ENCODE measurements around the gene FAM120AOS.

DNA sequence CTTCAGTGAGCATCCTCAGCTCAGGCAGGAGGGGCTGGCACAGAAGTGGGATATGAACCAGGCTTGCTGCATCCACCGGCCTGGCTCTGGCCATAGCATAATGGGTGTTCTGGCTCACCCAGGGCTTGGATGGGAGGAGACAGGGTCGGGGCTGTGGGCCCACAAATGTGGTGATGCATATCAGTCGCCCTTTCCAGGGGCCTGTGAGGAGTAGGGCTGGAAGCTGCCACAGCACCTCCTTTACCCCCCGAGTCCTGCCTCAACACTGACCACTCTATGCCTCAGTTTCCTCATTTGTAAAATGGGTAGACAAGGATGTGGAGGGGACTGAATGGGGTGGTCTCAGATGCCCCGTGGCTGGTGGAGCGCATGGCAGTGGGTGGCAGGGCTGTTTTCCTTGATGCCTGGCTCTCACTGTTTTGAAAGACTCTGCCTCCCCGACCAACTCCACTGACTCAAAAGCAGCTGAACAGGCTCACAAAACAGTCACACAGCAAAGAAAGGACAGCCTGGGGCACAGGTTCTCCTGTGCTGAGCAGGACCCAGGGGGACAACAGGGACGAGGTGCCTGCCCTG lies 3.6 kb downstream of the NINJ1 start:
- PRO-cap, result no peak
- RAMPAGE, long total RNA, 3 experiments, result no peak in any of the 3 experiments

DNA sequence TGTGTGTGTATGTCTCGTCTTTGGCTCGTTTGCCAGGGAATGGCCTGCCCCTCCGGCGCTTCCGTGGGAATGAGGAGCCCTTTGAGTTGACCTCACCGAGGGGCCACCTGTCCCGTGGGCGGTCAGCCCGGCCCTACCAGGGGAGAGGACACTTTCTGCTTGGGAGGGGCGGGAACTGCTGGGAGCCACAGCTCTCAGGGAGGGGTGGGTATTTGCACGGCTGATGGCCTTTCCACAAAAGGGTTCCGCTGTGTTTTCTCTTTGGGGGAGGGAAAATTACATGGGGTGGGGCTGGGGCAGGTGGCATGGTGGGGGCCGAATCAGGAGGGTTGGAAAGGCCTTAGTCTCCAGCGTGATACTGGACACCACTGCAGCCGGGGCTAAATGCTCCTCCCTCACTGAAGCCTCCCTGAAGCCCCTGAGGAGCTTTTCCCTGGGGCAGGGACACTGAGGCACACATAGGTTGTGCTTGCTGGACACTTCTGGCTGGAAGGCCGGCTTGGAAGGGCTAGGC lies 18.5 kb downstream of the WNK2 start:
- PRO-cap, result no peak
- RAMPAGE, long total RNA, 3 experiments, result no peak in any of the 3 experiments

DNA sequence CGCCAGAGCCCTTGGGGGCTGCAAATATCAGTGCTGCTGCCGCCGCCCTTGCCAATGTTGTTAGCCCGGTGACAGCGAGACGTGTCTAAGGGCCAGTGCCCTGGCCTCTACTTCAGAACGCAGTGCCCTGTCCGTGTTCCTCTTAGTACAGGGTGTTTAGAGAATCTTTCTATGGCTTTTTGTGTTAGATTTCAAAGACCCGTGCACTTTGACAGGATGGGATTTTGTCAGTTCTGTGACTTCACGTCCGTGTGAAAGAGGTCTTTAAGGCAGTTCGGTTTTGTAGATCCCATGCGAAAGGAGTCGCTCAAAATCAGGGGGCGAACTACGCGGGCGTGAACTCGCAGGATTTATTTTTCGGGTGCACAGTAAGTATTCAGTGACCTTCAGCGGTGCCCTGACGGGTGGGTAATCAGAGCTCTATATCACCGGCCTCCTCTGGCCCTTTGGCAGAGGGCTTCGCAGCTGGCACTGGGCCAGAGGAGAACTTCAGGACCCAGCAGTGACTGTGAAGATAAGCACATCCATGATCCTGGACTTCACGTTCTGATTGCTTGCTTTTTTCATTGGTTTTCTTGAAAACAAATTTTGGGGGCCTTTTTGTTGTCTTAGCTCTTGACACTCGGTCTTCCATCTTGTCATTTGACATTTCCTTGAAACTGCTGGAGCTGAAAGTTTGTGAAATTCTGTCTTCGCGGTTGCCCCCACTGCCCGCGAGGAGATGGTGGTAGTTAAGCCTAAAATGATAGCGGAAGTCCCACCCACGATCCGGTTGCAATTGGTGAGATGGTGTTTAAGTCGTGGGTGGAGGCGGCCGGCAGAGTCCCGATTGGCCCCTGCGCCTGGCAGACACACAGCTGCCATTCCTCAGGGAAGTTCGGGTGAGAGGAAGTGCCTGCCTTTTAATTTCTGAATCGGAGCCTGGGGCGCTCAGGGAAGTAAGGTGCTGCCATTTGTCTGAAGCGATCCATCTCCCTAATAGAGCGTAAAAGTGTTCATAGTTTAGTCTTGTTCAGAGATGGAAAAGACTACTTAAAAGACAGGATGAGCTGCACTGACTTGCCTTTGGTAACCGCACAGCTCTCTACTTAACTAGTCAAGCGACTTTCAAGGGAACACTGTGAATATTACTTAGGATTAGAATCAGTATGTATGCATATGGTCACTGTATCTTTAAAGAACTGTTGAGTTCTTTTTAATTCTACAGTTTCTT lies at the start of gene FAM120AOS:
TSS of gene FAM120AOS (minus strand) at position 739 of the 1,213 bp plus-strand sequence.
- PRO-cap, result bidirectional peak, plus-strand start at position 88 of the sequence, minus-strand start at position 87 of the sequence; unidirectional peak, minus-strand start at position 254 of the sequence; unidirectional peak, minus-strand start at position 463 of the sequence; bidirectional peak, plus-strand start at position 912 of the sequence, minus-strand start at position 759 of the sequence
- RAMPAGE, long total RNA, 3 experiments, result no peak in any of the 3 experiments

- PRO-cap, result no peak
- RAMPAGE, long total RNA, 3 experiments, result no peak in any of the 3 experiments
These were observed 58.0 kb upstream of the PHF2 start for GRCh38 chr9:93518258-93518944.

DNA sequence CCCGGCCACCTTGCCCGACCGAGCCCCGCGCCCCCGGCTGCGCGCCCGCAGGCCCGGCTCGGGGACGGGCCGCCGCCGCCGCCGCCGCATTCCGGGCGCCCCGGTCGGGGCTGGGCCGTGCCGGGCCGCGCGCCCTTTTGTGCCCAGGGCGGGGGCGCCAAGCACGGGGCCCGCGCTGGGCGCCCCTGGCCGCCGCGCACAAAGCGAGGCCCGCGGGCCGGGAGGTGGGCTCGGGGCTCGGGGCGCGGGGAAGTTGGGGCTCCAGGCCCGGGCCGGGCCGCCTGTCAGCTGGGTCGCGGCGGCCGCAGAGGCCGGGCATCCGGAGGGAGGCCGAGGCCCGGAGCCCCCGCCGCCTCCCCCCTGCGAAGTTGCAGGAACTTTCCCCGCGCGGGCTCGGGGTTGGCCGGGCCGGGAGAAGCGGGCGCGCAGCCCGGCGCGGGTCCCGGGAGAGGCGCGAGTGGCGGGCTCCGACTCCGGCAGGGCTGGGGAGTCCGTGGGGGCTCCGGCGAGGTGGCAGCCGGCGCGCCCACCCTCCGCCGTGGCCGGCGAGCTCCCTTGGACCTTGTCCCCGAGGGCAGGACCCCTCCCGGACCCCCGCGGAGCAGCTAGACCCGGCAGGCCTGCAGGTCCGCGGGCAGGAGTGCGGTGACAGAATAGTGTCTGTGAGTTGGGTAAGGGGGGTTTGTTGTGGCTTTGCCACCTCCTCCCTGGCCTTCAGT lies 685 bp downstream of the PHF2 start:
- PRO-cap, result no peak
- RAMPAGE, long total RNA, 3 experiments, result no peak in any of the 3 experiments

GRCh38 chr9:93649154-93649542 lies 72.8 kb downstream of the PHF2 start:
- PRO-cap, result no peak
- RAMPAGE, long total RNA, 3 experiments, result no peak in any of the 3 experiments

- PRO-cap, result no peak
- RAMPAGE, long total RNA, 3 experiments, result no peak in any of the 3 experiments
These were observed 73.2 kb downstream of the PHF2 start for GRCh38 chr9:93649543-93650115.

GRCh38 chr9:93664089-93664881 lies 87.9 kb downstream of the PHF2 start:
- PRO-cap, result no peak
- RAMPAGE, long total RNA, 3 experiments, result no peak in any of the 3 experiments

DNA sequence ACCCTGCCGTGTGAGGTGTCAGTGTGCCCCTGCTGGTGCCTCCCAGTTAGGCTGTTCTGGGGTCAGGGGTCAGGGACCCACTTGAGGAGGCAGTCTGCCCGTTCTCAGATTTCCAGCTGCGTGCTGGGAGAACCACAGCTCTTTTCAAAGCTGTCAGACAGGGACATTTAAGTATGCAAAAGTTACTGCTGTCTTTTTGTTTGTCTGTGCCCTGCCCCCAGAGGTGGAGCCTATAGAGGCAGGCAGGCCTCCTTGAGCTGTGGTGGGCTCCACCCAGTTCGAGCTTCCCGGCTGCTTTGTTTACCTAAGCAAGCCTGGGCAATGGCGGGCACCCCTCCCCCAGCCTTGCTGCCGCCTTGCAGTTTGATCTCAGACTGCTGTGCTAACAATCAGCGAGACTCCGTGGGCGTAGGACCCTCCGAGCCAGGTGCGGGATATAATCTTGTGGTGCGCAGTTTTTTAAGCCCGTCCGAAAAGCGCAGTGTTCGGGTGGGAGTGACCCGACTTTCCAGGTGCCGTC lies 10.1 kb downstream of the PTPDC1 start:
- PRO-cap, result no peak
- RAMPAGE, long total RNA, 3 experiments, result no peak in any of the 3 experiments

DNA sequence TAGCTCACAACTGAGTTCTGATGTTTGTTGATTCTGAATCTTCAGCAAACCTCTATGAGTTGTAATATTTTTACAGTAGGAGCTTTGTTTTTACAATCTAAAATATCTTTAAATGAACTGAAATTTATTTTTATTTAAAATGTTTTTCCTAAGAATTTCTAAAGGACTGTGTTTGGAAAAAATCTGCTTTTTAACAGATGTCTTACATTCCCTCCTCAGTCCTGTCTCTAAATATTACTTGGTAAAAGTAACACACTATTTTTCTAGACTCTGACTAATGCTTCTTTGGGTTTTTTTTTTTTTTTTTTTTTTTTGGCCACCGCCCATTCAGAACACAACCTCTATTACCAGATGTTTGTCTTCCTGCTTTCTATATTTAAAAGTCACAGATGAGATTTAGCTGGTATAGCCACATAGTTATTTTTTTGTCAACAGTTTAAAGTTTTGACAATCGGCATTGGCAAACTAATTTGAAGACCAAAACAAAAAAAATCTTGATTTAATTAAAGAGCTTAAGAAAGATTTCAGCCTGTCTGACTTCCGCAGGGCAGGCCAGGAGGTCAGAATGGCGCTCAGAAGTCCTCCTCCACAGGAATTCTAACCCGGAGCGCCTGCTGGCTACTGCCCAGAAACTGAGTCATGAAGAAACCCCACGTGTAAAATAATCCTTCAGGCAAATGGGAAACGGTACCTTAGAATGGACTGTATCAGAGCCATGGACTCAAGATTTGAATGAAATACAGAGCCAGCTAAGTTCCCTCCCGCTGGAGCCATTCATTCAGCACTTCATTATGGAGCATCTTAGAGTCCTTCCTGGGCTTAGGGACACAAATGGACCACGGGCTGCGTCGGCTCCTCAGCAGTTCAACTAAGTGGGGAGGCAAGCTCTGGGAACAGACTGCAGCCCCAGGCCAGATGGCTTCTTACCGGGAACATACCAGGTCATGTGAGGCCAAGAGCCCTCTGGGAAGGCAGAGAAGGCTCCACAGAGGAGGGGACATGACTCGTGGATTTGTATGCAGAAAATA lies 55.5 kb downstream of the PTPDC1 start:
- PRO-cap, result no peak
- RAMPAGE, long total RNA, 3 experiments, result no peak in any of the 3 experiments

- PRO-cap, result no peak
- RAMPAGE, long total RNA, 3 experiments, result no peak in any of the 3 experiments
These were observed 27.5 kb downstream of the NUTM2F start for GRCh38 chr9:94300879-94301371.

DNA sequence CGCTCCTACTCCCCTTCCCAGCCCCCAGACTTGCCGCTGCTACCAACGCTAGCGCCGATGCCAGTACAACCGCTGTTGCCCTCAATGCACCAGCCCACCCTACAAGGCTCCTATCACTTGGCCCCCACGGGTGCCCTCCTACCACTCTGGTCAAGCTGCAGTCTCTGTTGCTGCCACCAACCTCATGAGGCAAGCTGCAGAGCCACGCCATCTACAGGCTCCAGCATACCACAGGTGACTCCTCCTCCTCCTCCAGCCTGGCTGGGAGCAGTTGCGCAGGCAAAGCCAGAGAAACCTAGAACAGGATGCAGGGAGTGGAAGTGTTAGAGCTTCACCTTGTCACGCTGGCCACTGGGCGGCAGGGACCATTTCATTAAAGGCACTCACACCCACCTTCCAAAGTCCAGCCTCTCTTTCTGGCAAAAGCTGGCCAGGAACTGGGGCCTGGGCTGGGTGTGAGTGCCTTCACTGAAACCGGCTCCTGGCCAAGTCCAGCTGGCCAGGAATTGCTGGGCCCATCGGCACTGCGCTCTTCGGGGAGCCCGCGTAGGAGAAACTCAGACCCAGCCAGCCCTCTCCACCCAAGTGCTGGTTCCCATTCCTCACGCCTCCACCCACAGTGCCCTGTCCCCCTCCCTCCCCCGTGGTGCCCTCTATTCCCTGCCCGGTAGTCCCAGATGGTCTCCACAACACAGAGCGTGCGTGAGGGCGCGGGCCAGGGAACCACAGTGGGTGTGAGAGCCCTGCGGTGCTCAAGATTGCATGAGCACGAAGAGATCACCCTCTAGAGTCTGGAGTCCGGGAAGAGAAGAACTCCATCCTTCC lies 40.4 kb downstream of the FBP2 start:
- PRO-cap, result no peak
- RAMPAGE, long total RNA, 3 experiments, result no peak in any of the 3 experiments

DNA sequence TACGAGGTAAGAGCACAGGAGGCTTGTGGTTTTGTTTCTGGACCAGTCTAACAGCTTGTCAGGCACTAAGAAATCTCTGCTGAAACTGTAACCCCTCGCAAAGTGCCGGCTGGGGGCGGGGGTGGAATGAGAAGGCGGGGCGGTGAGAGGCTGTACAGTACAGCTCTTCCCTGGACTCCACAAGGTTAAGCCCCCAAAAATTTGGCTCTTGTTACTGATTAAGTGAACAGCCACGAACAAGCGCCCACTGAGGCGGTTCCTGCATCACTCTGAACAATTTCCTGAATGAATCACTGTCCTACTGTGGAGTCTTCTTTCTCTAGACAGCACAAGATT lies 6.8 kb downstream of the FBP2 start:
- PRO-cap, result no peak
- RAMPAGE, long total RNA, 3 experiments, result no peak in any of the 3 experiments

DNA sequence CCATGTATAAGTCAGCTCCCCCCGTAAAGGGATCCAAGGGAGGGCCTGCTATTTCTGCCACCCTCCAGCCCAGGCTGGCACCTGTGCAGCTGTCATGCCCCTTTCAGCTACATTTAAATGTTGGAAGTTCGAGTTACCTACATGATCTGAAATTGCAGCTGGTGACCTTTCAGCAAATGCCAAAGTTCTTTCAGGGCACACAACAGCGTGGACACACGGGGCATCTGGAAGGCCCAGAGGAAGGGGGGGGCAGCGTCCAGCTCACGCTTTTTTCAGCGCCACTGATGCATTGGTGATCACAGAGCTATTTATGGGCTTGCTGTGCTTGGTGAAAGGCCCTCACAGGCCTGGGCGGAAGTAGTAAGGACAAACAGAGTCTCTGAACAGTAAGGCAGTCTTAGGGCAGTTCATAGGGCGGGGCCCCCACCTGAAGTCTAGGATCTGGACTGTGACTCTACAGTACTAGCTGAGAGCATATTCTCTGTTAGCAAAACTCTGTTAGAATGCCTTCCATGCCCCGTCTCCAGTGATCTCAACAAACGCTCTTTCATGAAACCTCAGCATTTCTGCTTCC lies 6.6 kb upstream of the FBP2 start:
- PRO-cap, result bidirectional peak, plus-strand start at position 332 of the sequence, minus-strand start at position 87 of the sequence
- RAMPAGE, long total RNA, 3 experiments, result no peak in any of the 3 experiments

DNA sequence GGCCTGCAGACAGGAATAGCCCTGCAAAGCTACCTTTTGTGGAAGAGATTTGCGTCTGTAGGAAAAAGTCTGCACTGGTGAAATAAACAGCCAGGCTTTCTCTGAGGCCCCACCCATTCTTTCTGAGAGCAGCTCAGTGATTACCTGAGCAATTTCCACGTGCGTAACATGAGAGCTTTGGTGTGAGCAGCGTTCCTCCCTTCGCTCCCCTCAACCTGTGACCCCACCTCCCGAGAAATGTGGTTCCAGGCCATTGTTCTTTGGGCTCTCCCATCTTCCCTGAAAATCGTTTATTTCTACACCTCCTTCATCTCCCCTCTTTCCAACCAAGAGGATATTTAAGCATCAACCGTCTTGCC lies 23.8 kb upstream of the FBP1 start:
- PRO-cap, result no peak
- RAMPAGE, long total RNA, 3 experiments, result no peak in any of the 3 experiments

- PRO-cap, result no peak
- RAMPAGE, long total RNA, 3 experiments, result no peak in any of the 3 experiments
These were observed 78.2 kb downstream of the AOPEP start for GRCh38 chr9:94804285-94805473.

- PRO-cap, result no peak
- RAMPAGE, long total RNA, 3 experiments, result no peak in any of the 3 experiments
These were observed 79.9 kb downstream of the AOPEP start for GRCh38 chr9:94806062-94807084.

DNA sequence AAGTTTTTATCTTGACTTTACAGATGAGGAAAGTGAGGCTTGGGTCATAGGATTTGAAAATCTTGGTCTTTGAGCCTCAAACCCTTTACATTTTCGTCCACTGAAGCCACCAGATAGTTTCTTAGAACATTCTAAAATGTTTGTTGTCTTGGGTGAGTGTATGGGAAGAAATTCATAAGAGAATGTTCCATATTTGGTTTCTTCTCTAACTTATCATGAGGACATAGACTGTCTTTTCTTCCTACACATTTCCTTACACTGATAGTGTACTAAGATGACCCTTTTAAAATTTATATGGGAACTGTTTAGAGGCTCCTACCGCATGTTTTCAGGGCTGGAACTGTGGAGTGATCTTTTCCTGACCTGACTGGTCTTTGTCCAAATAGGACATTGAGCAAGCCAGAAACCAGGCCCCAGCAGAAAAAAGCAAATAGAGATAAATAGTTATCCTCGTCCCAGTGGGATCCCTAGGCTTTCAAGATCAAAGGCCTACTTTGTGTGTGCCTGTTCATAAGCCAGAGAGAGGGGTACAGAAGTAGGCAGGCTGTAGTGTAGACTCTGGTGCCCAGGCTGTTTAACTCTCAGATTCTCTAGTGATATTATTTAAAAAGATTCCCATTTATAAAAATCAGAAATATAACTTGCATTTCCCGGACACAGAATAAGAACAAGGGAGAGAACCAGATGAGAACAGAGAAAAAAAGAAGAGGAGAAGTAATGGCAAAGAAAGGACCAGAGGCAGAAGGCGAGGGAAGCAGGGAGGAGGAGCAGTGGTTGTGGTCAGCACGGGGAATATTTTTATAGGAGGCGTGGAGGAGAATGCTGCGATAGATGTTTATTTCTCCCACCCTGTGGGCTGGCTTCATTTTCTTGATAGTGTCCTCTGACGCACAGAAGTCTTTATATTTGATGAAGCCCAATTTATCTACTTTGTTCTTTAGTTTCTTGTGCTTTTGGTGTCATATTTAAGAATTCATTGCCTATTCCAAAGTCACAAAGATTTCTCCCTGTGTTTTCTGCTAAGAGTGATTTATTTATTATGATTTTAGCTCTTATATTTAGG lies 101.1 kb downstream of the AOPEP start:
- PRO-cap, result no peak
- RAMPAGE, long total RNA, 3 experiments, result no peak in any of the 3 experiments

DNA sequence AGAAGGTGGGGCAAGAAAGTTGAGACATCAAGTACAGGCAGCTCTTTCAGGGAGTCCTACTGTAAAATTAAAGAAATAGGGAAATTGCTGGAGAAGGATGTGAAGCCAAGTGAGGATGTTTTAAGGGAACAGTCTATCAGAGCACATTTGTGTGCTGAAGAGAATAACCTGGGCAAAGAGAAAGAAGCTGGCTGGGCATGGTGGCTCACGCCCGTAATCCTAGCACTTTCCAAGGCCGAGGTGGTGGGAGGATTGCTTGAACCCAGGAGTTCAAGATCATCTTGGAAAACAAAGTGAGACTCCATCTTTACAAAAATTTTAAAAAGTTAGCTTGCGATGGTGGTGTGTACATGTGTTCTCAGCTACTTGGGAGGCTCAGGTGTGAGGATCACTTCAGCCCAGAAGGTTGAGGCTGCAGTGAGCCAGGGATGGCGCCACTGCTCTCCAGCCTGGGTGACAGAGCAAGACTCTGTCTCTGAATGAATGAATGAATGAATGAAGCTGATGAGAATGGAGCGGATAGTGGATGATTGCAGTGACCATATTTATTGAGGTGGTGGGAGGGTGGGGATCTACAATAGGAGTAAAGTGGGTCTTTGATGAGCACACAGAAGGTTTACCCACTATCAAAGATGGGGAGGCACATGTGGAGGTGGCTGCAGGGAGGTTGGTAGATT lies 120.1 kb downstream of the AOPEP start:
- PRO-cap, result no peak
- RAMPAGE, long total RNA, 3 experiments, result no peak in any of the 3 experiments

DNA sequence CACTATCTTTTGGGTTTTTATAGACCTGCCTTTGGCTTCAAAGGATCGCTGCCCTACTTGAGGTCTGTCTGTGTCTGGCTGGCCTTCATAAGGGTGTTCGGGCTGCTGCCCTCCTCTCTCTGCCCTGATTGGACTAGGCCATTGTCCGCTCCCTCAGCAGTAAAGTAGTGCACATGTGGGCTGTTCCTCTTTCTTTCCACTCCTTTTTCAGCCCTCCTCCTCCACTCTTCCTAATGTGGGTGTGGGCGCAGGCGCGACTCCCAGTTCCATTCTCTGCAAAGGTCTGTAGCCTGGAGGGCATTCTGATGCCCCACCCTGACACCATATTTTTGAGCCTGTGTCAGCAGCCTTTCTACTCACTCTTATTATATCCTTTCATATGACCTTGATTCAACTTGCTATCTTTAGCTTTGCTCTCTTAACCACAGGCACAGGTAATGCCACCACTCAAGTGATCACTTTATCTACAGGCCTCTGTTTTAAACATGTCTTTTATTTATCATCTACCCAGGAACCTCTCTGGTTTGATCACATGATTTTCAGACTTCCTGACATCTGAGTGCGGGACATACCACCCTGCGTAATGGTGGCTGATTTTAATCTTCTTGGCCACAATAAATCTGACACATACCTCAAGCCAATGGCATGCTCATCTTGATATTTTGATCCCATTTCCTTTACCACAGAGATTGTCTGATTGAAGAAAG lies 144.5 kb downstream of the AOPEP start:
- PRO-cap, result bidirectional peak, plus-strand start at position 450 of the sequence, minus-strand start at position 339 of the sequence
- RAMPAGE, long total RNA, 3 experiments, result no peak in any of the 3 experiments

Data from gastrocnemius medialis (tissue), 3 donors.